Duodenum (tissue), 1 donor: ENCODE results near the genes TAFA4 and UBA3.

GRCh38 chr3:66393329-66394572 lies 107.1 kb downstream of the LRIG1 start:
- PRO-cap: no peak

- PRO-cap: no peak
These were observed 13.4 kb downstream of the LRIG1 start for GRCh38 chr3:66487303-66487875.

GRCh38 chr3:66537831-66538051 lies 36.9 kb upstream of the LRIG1 start:
- PRO-cap: no peak

GRCh38 chr3:66803041-66803747 lies 194.9 kb upstream of the KBTBD8 start:
- PRO-cap: no peak

GRCh38 chr3:66990066-66990752 lies 7.9 kb upstream of the KBTBD8 start:
- PRO-cap: no peak

DNA sequence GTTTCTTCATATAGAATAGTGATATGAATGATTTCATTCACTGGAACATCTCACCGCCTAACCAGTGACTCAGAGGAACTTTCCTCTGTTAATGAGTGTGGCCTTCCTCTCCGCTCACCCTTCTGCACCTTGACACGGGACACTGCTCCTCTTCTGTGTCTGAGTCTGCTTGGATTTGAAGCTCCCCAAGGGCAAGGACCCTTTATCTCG lies 20.7 kb downstream of the KBTBD8 start:
- PRO-cap: no peak

DNA sequence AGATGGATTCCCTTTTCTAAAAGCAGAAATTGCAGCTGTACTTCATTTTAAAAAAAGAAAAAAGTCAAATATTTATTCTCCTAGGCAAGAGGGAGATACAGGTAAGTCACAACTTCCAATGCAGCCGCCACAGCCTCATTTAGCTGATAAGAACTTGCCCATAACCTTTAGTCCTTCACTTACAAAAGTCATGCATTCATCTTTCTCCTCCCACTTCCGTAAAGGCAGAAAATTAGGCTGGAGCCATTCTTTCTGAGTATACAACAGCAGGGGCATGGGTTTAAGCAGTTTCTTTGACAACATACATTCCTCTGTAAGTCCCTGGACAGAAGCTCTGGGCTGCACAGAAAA lies 4.3 kb downstream of the SUCLG2 start:
- PRO-cap: no peak

- PRO-cap: no peak
These were observed at the start of gene TAFA4 for GRCh38 chr3:68932255-68933076. TSS of gene TAFA4 (minus strand) at chr3:68932547.

- PRO-cap: bidirectional peak, plus-strand start at chr3:69080475, minus-strand start at chr3:69080353
These were observed at the start of gene UBA3 for GRCh38 chr3:69080173-69080623. TSS of gene UBA3 (minus strand) at chr3:69080365.

- PRO-cap: no peak
These were observed 5.4 kb downstream of the LMOD3 start for GRCh38 chr3:69116820-69117498.

DNA sequence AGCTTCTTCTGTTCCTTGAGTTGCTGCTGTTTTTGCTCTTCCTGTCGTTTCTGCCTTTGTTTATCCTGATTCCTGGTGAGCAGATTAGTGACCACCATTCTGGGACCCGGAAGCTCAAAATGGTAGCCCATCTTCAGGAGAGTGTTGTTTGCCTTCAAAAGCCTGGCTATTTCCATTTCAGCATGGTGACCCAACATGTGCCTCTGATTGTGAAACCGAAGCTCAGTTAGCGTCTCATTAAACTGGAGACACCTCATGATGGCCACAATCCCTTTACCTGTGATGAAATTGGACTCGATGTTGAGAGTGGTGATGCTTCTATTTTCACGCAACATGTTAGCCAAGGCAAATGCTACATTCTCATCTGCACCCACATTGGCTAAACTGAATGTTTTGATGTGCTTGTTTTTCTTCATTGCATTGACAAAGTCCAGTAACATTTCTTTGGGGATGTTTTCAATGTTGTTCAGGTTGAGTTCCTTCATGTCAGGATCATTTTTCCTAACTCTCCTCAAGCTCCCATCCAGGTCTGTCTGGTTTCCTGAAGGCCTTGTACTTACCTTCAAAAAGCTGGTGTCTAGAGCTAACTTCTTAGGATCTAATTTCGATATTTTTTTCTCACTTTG lies 3.2 kb downstream of the LMOD3 start:
- PRO-cap: no peak

GRCh38 chr3:69231715-69232197 lies 109.4 kb upstream of the LMOD3 start:
- PRO-cap: no peak

DNA sequence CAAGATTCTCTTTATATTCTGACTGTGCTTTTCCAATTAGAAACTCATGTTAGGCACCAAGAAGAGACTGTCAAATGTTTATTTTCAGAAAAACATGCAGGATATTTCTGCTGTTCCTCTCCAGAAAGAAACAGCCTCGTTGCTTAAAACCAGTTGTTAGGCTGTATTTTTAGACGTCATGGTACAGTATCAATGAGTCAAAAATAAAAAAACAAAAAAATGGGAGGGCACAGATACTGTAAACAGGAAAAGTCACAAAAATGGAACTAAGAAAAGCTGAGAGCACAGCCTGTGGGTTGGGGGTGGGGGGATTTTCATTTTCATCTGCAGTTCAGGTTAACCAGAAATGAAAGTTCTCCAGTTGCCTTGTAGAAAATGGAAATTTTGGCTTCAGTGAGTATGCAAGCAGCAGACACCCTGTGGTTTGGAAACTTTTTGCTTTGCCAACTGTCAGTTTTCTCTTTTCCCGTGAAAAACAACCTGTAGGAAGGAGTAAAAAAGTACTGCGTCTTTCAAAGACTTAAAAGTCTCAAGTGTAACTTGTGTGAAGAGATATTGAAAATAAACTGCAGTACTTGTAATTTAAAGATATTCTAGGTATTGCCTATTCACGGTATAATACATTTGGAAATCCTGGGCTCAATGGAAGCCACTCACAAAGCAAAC lies 59.0 kb downstream of the FRMD4B start:
- PRO-cap: no peak

- PRO-cap: bidirectional peak, plus-strand start at chr3:69739482, minus-strand start at chr3:69739254
These were observed 338 bp upstream of the MITF start for GRCh38 chr3:69738844-69739408.

- PRO-cap: no peak
These were observed 1.1 kb downstream of the MITF start for GRCh38 chr3:69740122-69741093.

DNA sequence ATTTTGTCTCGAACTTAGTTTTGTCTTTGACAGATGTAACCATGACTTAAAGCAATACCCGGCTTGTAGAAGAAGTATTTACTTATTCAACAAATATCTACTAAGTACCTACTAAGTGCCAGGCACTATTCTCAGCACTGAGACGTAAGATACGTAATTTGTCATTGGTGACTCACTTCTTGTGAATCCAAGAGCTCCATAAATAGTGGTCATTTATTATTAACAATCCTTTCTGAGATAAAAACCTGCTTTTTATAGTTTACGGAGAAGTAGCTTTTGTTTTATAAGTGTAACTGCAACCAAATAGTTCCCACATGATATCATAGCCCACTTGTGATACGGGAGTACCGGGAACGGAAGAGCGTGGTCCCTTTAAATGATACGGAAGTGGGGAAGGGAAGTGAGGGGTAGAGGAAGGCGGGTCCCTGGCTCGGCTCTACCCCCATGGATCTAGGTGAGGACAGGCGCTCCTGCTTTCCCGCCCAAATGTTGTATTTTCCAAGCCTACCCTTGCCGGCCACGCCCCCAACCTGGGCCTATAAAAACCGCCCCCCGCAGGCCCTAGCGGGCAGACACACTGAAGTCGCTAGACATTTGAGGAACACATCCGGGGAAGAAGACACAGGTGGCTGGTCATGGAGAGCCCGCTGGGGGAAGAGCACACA lies 260.0 kb downstream of the MITF start:
- PRO-cap: no peak

- PRO-cap: no peak
These were observed 244.4 kb downstream of the MDFIC2 start for GRCh38 chr3:70067925-70068551.

DNA sequence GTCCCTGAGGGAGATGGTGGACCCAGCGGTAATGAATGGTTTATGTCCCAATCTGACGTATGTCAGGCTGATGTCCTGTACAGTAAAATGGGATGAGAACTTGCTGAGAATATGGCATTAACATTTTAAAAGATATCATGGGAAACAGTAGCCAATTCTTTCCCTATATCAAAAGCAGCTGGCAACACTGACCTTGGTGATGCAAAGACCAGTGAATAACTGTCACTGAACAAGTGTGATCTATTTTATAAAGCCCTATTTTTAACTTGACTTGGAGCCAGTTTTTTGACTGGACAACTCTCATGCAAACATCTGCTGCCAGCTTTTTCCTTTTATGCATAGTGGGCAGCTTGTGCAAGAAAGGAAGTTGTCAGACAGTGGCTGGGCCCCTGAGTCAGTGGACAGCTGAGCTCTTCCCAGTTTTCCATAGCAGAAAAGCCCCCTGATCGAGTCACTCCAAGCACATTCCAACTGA lies 519.9 kb upstream of the MDFIC2 start:
- PRO-cap: no peak

- PRO-cap: no peak
These were observed 577.2 kb upstream of the MDFIC2 start for GRCh38 chr3:70889590-70890007.

DNA sequence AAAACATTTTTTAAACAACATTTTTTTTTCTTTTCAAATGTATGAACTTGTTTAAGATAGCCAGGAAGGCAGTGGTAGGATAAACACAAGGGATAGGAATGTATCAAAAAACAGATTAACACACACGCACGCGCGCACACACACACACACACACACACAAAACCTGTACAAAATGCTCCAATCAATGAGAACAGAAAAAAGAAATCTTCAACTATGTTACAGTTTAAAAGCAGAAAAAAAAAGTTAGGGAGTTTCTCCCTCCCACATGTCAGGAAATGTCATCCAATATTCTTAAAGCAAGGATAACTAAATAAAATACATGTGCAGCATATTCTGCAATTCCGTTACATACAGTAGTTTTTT lies 627.8 kb downstream of the FOXP1 start:
- PRO-cap: no peak